Mammary microvascular endothelial cell (primary cell): ENCODE data around the gene CCDC85C.

GRCh38 chr14:97120558-97121223, 323.5 kb downstream of the VRK1 start:
- RAMPAGE, long total RNA, result no peak

GRCh38 chr14:97702746-97703049, 905.5 kb downstream of the VRK1 start:
- RAMPAGE, long total RNA, result no peak

- RAMPAGE, long total RNA, result no peak
Observed at GRCh38 chr14:98147117-98147511, 1124.9 kb downstream of the BCL11B start.

DNA sequence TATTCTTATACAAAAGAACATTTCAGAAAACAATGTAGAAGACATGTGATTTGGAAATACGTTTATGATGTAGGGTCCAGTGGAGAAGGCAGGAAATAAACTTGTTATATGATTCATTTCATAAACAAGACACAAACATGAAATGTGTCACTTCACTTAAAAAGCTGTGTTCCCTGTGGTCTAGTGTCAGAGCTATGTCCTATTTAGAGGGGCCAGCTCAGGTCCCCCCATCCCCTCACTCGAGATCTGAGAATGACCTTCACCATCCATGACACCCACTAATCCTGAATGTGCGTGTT, 258.2 kb downstream of the BCL11B start:
- RAMPAGE, long total RNA, result no peak

DNA sequence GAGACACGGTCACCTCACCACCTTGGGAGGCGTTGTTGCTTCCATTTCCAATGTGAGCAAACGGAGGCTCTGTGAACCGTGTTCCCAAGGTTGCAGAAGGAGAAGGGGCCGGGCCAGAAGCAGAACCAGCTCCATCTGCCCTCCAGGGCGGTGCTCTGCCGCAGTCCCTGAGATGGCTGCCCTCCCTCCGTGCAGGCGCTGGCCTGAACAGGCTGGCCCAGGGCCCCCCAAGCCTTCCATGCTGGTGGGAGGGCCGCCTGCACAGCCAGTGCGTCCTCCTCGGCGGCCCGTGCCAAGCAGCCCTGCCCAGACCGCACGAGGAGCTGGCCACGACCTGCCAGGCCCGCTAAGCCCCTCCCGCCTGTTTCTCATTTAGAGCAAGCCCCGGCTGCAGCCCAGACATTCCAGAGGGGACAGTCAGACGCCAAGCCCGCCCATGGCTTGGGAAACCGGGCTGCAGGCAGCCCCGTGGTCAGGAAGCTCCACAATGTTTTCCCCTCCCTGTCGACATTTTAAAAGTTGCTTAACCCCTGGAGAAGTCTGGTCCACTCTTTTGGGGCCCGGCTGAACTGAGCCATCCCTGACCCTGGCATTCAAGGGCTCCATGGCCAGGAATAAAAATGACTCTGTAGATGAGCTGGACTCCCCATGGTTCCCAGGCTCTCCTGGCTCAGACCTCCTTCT, 236.1 kb downstream of the BCL11B start:
- RAMPAGE, long total RNA, result no peak

DNA sequence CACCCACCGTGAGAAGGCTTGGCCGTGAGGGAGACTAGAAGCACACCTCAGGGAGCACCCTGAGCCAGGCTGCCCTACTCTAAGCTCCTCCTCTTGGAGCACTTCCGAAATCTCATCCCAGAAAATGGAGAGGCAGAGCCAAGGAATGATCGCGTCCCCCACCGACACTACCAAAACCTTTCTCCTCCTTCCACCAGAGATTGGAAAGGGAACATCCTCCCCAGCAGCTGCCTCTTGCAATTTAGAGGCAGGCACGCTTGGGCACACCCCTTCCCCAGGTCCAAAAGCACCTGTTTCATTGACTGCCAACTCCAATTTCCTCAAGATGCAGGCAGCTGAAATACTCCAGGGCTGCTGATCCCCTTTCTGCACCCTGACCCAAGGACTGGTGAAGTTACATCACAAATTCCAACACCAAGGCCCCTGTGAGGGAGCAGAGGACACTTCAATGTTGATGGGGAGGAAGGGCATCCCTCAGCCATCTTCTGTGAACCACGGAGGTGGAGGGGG, 33.9 kb downstream of the BCL11B start:
- RAMPAGE, long total RNA, result no peak

DNA sequence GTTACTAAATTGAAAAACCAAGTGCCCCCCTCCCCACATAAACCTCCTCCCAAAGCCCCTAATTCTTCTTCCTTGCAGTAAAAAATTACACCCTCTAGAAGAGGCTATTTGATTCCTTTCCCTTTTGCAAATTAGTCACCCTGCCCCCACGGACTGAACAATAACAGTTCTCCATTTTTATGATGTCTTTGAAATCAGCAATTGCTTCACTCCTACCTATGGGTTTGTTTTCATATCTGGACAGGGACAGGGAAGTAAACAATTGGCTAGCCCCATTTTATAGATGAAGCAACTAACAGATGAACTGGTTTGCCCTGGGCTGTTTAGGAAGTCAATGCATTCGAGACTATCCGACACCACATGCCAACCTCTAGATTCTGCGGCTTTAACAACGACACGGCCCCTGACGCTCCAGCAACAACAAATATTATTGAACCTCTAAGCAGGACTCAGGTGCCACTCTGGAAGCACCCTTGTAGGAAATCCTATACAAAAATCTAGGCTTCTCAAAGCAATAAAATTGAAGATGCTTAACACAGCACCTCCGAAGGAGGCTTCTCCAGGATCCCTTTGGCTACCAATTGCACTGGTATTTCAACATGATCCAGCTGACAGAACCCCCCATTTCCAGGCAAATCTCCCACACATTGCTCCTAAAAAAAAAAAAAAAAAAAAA, 28.6 kb downstream of the BCL11B start:
- RAMPAGE, long total RNA, result no peak

DNA sequence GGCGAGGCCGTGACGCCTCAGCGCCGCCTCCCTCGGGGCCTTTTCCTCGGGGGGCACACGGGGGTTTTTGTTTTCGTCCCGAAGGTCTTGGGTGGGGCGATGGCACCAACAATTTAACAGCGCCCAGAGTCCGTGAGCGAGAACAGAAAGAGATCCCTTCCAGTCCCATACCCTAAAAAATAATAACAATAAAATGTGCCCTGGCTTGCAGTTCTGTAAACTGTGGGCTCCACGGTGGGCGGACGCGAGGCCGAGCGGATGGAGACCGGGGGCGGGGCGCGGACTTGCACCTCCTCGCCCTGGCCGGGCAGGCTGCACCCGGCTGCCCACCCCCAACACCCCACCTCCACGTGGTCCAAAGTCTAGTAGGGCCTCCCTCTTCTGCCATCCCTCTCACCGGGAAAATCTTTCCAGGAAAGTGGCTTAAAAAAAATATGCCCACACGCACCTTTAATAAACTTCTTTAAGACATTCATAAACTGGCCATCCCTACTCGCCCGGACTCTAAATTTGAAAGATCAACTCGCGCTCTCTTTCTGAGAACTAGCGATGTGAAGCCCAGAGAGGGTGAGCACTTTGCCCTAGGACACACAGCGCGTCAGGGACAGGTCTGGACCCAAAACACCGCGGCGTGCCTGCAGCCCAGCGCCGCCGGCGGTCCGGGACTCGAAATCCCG, 1.8 kb upstream of the BCL11B start:
- RAMPAGE, long total RNA, result no peak

DNA sequence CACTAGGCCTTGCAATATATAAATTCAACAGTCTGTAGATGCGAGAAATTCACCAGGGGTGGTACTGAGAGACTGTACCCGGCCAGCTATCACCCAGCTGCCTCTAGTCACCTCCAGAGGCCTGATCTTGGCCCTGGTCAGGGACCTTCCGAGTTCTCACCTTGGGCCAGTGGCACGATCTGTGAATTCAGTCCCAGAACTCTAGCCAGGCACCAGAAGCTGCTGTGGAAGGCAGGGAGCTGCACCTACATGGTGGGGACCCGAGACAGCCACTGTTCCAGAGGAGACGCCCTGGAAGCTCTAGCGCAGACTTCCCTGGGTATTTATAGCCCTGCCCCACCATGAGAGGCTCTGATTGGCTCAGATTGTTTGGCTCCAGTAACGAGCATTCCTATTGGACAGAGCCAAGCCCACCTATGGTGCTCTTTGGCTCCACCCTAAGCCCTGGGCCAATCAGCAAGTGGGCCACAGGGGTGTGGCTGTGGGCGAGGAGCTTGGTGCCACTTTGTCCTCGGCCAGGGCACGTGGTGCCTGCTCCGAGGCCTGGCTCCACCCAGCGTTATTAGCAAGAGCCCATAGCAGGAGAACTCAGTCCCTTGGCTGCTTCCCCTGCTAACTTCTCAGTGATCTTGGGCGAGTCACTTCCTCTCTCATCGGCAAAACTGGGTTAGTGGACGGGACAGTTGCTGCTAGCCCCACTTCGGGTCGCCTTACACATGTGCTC, 88.9 kb upstream of the BCL11B start:
- RAMPAGE, long total RNA, result no peak

GRCh38 chr14:99475174-99476130, 5.2 kb downstream of the SETD3 start:
- RAMPAGE, long total RNA, result no peak

GRCh38 chr14:99502356-99503711, 21.6 kb downstream of the CCNK start:
- RAMPAGE, long total RNA, result no peak

DNA sequence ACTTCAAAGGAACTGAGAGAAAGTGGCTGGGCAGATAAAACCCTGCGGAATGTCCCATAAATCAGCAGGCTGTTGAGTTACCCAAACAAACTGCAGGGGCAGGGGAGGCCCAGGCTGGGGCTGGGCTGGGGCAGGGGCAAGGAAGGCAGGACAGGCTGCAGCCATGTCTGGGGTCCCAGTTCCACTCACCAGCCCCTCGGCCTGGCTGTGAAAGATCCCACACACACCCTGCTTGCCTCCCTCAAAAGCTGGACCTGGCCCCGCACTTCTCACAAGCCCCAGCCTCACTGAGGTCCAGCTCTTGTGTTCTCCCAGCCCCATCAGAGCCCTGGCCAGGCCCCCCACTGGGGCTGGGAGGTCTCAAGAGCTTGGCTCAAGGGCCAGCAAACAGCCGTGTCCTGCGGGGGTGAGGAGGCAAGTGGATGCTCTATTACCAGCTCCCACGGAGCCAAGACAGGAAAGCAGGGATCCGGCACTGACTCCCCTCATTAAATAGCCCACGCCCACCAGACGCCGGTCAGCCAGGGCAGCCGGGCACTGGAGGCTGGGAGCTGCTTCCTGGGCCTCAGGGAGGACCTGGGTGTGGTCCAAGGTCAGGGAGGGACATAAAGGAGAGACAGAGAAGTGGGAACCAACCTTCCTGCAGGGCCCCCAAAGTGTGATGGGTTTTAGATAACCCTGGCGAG, 42.0 kb downstream of the CCNK start:
- RAMPAGE, long total RNA, result no peak

- RAMPAGE, long total RNA, result no peak
Observed at GRCh38 chr14:99524106-99524433, 42.9 kb downstream of the CCNK start.

DNA sequence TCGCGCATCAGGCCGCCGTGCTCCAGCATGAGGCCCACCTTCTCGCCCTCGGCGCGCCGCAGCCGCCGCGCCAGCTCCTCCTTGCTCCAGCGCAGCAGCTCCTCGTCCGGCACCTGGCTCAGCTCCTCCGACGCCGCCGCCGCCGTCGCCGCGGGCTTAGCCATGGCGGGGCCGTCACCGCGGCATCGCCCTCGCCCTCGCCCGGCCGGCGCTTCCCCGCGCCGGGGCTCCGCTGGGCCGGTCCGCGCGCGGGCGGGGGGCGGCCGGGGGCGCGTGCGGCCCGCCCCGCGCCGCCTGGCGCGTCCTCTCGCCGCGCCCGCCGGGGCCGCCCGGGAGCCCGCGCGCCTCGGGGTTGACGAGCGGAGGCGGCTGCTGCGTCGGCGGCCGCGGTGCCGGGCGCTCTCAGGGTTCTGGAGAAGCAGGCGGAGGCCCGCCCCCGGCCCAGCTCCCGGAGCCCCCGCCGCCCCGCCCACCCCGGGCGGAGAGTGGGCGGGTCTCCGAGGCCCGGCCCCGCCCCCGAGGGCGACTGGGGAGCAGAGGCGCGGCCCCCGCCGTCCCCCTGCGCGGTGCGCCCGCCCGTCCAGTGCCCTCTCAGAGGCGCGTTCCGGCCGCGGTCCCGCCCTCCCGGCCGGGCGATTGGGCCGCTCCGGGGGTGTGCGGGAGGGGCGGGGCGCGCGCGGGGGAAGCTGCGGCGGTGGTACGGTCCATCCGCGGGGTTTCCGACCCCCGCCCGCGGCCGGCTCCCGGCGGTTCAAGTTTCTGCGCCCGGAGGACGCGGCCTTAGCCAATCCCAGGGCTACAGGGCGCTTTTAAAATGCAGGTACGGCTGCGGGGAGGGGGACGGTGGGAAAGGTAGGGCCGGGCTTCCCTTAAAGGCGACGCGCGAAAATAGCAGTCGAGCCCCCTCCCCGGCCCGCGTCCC, at the start of gene CCDC85C:
Gene CCDC85C, minus strand, starts transcription at position 412 of the 922 bp plus-strand sequence.
- RAMPAGE, long total RNA, result no peak

- RAMPAGE, long total RNA, result no peak
Observed at GRCh38 chr14:99729953-99730481, 45.9 kb downstream of the CYP46A1 start.

DNA sequence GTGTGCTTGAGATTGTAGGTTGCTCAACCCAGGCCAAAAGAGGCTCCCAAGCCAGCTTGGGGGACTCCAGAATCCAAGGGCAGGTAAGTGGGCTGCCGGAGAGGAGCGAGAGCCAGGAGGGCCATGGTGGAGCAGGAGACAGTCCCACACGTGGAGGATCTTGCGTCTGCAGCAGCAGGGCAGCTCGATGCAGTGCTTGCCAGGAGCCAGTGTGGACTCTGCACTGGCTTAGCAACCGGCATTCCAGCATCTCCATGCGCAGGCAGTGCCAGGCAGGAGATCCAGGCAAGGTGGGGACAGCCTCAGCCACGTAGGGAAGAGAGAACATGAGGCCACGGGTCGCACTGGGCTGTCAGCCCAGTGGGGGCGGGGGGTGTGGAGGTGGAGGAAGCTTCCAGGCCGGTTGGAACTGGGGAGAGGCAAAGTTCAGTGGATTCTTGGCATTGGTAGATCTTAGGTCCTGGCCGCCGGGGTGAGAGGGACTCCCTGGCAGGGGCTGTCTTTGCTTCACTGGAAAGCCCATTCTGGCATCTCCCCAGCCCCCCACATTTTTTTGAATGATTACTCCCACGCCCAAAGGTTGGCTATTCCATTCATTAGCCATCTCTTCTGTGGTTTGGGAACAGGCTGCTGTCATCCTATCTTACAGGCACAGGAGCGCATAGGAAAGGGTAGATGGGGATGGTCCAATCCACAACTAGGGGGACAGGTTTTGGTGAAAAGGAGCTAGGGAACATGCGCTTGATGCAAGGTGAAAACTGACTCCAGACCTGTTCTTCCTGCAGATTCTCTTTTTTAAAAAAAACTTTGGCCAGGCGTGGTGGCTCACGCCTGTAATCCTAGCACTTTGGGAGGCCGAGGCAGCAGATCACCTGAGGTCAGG, 120.8 kb upstream of the EVL start:
- RAMPAGE, long total RNA, result no peak

DNA sequence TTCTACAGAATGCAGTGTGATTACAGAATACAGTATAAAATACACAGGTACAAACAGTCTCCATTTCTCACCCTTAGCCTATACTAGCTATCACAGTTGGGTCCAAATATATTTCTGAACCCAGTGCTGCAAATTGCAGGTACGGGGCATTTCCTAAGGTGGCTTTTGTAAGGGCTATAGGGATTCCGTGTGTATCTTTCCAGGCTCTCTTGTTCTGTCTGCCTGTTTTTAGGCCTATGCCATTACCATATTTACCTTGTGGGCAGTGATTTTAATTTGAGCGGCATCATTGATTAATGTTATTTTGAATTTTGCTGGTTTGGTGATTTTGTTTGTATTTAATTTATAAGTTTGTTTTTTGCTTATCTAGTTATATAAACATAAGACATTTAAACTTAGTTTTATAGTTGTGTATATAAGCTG, 84.7 kb upstream of the EVL start:
- RAMPAGE, long total RNA, result no peak

GRCh38 chr14:100025191-100025553, 40.0 kb upstream of the EVL start:
- RAMPAGE, long total RNA, result no peak

- RAMPAGE, long total RNA, result no peak
Observed at GRCh38 chr14:100030387-100031241, 34.6 kb upstream of the EVL start.

- RAMPAGE, long total RNA, result no peak
Observed at GRCh38 chr14:100031464-100032576, 33.4 kb upstream of the EVL start.